Ovary (tissue), 7 donors: Measurements from ENCODE around the genes RSPH4A, KPNA5 and ROS1.

DNA sequence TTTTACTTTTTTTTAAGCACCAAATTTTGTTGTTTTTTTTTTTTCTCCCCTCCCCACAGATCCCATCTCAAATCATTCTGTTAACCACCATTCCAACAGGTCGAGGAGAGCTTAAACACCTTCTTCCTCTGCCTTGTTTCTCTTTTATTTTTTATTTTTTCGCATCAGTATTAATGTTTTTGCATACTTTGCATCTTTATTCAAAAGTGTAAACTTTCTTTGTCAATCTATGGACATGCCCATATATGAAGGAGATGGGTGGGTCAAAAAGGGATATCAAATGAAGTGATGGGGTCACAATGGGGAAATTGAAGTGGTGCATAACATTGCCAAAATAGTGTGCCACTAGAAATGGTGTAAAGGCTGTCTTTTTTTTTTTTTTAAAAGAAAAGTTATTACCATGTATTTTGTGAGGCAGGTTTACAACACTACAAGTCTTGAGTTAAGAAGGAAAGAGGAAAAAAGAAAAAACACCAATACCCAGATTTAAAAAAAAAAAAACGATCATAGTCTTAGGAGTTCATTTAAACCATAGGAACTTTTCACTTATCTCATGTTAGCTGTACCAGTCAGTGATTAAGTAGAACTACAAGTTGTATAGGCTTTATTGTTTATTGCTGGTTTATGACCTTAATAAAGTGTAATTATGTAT is 3.7 kb downstream of the MARCKS start:
- PRO-cap, 7 experiments: no peak in any of the 7 experiments
- RAMPAGE, long total RNA, 2 experiments: no peak in any of the 2 experiments

DNA sequence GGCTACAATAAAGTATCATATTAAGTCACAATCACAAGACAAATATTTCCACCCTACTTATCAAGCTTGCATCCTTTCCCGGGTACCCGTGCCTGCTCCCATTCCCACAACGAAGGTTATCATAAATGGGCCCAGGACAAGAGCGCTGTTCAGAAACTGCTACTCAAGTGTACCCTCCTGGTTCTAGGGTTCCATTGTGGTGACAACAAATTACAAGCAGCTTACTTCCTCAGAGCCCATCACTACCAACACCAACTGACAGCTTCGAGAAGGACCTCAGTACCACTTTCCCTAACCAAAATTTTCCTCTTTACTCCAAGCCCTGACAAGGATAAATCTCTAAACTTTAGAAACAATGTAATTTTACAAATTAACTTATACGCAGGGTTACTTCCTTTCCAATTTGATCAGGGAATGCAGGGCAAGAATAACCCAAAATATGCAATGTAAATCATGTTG is 2.2 kb downstream of the HDAC2 start:
- PRO-cap, 7 experiments: no peak in any of the 7 experiments
- RAMPAGE, long total RNA, 2 experiments: no peak in any of the 2 experiments

GRCh38 chr6:116221006-116221450 is 32.8 kb downstream of the TSPYL4 start:
- PRO-cap, 7 experiments: no peak in any of the 7 experiments
- RAMPAGE, long total RNA, 2 experiments: no peak in any of the 2 experiments

GRCh38 chr6:116380931-116381524 is 10.3 kb downstream of the DSE start:
- PRO-cap, 7 experiments: no peak in any of the 7 experiments
- RAMPAGE, long total RNA, 2 experiments: no peak in any of the 2 experiments

GRCh38 chr6:116405955-116406507 is 35.3 kb downstream of the DSE start:
- PRO-cap, 7 experiments: no peak in any of the 7 experiments
- RAMPAGE, long total RNA, 2 experiments: no peak in any of the 2 experiments

DNA sequence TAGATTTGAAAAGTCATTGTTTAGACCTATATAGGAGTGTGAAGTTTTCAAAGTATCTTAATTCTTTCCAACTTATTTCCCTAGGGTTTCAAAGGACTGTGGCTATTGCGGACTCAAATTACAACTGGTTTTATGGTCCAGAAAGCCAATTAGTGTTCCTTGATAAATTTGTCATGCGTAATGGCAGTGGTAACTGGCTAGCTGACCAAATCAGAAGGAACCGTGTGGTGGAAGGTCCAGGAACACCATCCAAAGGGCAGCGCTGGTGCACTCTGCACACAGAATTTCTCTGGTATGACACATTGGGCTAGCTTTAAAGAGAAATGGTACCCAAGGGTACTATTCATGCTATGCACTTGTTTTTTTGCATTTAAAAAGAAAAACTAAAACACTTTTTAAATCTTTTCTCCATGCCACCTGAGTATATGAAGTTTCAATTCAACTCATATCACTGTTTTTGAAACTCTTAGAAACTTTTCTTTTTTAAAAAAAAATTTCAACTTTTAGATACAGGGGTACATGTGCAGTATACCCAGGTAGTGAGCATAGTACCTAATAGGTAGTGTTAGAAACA is 27.8 kb upstream of the CALHM6 start:
- PRO-cap, 7 experiments: no peak in any of the 7 experiments
- RAMPAGE, long total RNA, 2 experiments: no peak in any of the 2 experiments

- PRO-cap, 7 experiments: peak in 1 of 7 experiments; most common minus-strand start chr6:116512747 (in 1)
- RAMPAGE, long total RNA, 2 experiments: no peak in any of the 2 experiments
Observed at GRCh38 chr6:116512617-116512866, 1.1 kb downstream of the CALHM5 start.

DNA sequence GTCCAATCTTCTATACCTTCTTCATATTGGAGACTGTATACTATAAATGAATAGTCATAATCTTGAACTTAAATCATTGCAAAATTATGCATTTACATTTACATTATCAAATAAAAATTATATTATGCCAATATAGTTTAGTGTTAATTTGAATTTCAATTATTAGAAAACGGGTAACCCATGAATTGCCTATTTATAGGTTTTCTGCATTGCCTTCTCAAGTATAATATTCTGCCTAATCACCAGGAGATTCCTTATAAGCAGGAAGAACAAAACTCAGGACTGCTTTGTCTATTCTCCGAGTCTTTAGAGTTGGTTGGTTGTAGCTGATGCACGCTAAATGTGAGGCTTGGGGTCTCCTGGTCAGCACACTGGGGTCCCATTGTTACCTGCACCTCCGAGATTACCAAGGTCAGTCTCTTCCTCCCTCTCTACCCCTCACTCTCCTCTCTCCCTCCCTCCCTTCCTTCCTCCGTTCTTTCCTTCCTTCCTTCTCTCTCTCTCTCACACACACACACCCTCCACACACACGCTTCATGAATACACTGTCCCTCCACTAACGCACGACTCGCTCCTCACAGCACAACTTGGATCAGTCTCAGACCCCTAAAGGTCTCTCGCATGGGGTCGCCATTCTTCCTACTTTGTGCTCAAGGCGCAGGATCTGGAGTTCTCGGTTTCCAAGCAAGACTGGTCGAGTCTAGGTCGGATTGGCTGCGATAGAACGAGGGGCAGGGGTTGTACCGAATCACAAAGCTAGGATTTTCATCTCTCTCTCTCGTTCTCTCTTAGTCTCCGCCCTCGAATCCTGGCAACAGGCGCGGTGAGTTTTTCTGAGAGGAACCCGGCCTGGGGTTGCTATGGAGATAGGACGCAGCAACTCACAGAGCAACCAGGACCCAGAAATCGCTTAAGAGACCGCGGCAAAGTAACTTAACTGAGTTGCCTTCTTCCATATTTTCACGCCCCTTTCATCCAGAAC is at the start of gene RSPH4A:
Gene RSPH4A (plus strand): TSS at position 861 of the 982 bp plus-strand sequence.
- PRO-cap, 7 experiments: peak in 7 of 7 experiments; most common plus-strand start position 841 of the sequence (in 3); most common minus-strand start position 692 of the sequence (in 7)
- RAMPAGE, long total RNA, 2 experiments: start-site peak on the plus strand in 1 of 2 experiments, centred at position 901 of the sequence, 631 reads per replicate; start-site peak on the minus strand in 1 of 2 experiments, centred at position 683 of the sequence, 14 reads per replicate

- PRO-cap, 7 experiments: peak in 7 of 7 experiments; most common plus-strand start chr6:116681211 (in 7); most common minus-strand start chr6:116681004 (in 7)
- RAMPAGE, long total RNA, 2 experiments: start-site peak on the plus strand in 2 of 2 experiments, at chr6:116681191-116681254 at its widest, 656 to 1,606 reads per replicate
Observed at GRCh38 chr6:116680889-116681713, at the start of gene KPNA5. Gene KPNA5, plus strand, starts transcription at chr6:116681211.

GRCh38 chr6:117137699-117137991 is 127.7 kb upstream of the VGLL2 start:
- PRO-cap, 7 experiments: no peak in any of the 7 experiments
- RAMPAGE, long total RNA, 2 experiments: no peak in any of the 2 experiments

DNA sequence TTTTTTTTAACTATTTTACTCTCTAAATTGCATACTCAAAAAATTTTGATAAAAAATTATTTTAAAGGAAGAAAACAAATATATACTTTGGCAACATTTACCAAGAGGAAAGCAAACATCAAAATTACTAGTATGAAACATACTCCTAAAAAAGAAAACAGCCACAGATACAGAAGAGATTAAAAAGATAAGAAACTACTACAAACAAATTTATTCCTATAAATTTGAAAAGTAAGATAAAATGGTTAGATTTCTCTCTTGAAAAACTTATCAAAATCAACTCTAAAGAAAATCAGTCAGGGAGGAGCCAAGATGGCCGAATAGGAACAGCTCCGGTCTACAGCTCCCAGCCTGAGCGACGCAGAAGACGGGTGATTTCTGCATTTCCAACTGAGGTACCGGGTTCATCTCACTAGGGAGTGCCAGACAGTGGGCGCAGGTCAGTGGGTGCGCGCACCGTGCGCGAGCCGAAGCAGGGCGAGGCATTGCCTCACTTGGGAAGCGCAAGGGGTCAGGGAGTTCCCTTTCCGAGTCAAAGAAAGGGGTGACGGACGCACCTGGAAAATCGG is 83.8 kb upstream of the VGLL2 start:
- PRO-cap, 7 experiments: no peak in any of the 7 experiments
- RAMPAGE, long total RNA, 2 experiments: no peak in any of the 2 experiments

DNA sequence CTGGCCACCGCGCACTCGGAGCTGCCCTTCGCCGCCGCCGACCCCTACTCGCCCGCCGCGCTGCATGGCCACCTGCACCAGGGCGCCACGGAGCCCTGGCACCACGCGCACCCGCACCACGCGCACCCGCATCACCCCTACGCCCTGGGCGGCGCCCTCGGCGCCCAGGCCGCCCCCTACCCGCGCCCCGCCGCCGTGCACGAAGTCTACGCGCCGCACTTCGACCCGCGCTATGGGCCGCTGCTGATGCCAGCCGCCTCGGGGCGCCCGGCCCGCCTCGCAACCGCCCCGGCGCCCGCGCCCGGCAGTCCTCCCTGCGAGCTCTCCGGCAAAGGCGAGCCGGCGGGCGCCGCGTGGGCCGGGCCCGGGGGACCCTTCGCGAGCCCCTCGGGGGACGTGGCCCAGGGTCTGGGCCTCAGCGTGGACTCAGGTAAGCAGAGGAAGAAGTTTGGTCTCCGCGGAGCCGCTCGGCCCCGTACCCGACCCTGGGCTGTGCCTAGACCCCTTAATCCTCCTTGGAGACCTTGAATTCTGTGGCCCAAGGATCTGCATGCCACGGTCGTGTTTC is 5.4 kb downstream of the VGLL2 start:
- PRO-cap, 7 experiments: no peak in any of the 7 experiments
- RAMPAGE, long total RNA, 2 experiments: no peak in any of the 2 experiments

GRCh38 chr6:117425373-117425861 is 325 bp downstream of the ROS1 start:
- PRO-cap, 7 experiments: no peak in any of the 7 experiments
- RAMPAGE, long total RNA, 2 experiments: no peak in any of the 2 experiments

DNA sequence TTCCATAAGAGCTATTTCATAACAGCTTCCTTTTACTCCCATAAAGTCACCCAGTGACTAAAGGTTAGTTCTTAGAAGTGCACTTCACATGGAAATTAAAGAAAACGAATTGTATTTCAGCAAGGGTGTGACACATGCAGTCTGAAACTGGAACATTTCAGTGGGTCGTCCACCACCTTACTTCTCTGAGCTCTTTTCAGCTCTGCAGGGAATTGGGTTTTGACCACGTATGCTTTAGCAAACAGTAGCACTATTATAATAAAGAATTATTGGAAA is at the start of gene ROS1:
Gene ROS1 (minus strand): TSS at position 81 of the 276 bp plus-strand sequence.
- PRO-cap, 7 experiments: no peak in any of the 7 experiments
- RAMPAGE, long total RNA, 2 experiments: no peak in any of the 2 experiments

DNA sequence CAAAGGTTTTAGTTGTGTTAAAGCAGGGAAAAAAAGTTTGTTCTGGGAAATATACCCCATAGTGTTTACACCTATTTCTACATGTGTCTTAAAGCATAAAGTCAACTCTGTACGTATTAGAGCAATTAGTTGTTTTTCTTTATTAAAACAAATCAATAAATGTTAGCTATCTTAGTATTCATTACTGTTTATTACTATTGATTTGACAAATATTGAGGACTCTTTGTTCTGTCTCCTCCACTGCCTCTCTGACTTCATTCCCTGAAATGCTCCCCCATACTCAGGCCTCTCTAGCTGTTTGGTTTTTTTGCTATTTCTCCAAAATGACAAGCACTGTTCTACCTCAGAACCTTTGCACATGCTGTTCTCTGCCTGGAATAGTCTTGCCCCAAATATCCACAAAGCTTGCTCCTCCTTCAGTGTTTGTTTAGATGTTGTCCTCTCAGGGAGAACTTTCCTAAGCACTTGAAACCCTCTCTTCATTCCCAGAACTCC is 3.8 kb downstream of the DCBLD1 start:
- PRO-cap, 7 experiments: no peak in any of the 7 experiments
- RAMPAGE, long total RNA, 2 experiments: no peak in any of the 2 experiments

DNA sequence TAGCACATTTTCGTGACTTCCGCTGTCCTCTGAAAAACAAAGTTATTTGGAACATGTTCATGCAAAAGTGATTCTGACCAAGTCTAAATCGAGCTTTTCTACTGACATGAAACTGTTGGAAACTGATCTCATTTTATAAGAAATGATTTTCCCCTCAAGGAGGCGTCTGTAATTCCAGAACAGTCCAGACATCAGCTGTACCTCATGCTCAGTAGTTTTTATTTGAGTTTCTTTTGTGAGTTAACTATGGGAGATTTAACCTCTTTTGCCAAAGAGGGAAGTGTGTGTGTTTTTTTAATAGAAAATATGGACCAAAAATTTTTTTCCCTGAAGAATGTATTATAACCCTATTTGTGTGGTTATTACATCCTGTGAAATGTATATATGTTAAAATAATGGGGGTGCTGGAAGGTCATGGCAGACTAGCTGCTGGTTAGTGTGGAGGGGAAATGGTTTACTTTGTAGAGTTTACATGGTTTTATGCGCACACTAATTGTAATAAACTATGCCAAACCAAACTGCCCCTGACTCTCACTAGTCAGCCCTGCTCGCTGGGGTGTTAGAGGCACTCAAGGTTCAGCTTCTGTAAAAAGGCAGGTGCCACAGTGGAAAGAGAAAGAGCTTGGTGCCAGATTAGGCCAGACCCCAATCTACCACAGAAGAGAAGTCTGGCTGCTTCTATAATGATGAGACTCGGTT is 52.9 kb downstream of the GOPC start:
- PRO-cap, 7 experiments: no peak in any of the 7 experiments
- RAMPAGE, long total RNA, 2 experiments: no peak in any of the 2 experiments

- PRO-cap, 7 experiments: no peak in any of the 7 experiments
- RAMPAGE, long total RNA, 2 experiments: no peak in any of the 2 experiments
Observed at GRCh38 chr6:117677497-117678536, 2.5 kb downstream of the NUS1 start.

DNA sequence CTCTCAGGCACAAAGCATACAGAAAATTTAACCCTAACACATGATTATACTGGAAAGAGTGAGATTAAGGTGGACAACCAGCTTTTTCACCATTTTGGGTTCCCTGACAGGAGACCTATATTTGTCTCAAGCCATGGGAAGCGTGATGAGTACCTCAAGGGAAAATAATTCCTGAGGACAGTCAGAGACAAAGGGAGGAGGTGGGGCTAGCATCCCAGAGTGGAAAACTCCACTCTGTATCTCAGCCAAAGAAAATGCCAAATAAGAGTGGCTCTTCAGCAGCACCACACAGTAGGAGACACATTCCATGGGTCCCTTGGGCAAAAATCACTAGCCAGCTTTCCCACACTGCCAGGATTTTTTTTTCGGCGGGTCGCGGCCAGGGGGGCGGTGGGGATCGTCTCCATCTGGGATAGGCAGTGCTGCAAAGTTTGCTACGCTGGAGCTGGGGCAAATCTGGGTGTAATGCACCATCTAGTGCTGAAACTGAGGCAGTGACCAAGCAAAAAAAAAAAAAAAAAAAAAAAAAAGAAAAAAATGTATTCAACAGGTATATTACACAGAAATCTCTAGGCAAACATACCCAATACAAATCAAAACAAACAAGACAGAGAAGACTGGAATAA is 77.4 kb upstream of the SLC35F1 start:
- PRO-cap, 7 experiments: no peak in any of the 7 experiments
- RAMPAGE, long total RNA, 2 experiments: no peak in any of the 2 experiments

DNA sequence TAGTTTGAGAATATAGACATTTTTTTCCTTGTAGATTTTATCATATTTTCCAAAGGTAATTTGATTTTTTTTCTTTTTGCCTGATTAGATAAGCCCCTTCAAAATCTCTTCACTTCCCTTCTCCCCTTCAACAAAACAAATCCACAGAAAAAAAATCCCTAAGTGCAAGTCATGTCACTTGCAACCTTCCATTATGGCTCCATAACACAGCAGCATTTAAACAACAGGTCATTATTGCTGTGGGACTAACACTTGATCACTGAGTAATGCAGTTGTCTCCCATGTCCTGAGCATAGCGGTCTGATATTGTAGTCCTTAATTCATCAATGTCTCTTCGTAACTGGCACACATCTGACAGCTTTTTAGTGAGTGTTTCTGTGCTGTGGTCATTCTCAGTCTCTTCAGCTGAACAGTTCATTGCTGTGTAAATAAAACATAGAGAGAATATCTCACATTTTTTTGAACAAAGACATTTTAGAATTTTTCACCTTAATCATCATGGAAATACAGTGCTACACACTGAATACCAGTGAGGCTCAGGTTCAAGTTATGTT is 82.9 kb upstream of the PLN start:
- PRO-cap, 7 experiments: no peak in any of the 7 experiments
- RAMPAGE, long total RNA, 2 experiments: no peak in any of the 2 experiments

- PRO-cap, 7 experiments: no peak in any of the 7 experiments
- RAMPAGE, long total RNA, 2 experiments: no peak in any of the 2 experiments
Observed at GRCh38 chr6:118558742-118559382, 10.8 kb downstream of the PLN start.